A375 (cell line): Measurements from ENCODE around the genes ATF7IP, SMCO3 and RERGL.

DNA sequence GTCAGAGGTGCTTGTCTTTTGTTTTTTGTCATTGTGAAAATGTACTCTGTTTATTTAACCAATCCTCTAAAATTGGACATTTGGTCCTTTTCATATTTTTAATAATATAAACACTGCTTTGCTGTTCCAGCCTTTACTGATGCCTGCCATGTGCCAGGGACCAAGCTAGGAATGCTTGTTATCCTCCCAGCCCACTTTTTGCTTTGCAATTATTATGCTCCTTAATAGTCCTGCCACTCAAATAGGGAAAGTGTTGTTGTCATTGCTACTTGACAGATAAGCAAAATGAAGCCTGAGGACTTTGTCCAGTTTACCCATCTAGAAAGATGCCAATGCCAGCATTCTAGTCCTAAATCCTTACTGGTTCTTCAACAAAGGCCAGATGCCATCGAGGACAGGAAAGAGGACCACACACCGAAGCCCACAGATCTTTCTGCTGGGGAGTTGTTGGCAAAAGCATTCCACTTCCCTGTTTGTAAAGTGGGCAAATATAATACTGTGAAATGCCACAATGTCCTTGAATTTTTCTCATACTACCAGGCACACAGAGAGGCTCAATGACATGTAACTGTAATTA, 246.5 kb downstream of the EMP1 start:
- RAMPAGE, long total RNA = no peak

DNA sequence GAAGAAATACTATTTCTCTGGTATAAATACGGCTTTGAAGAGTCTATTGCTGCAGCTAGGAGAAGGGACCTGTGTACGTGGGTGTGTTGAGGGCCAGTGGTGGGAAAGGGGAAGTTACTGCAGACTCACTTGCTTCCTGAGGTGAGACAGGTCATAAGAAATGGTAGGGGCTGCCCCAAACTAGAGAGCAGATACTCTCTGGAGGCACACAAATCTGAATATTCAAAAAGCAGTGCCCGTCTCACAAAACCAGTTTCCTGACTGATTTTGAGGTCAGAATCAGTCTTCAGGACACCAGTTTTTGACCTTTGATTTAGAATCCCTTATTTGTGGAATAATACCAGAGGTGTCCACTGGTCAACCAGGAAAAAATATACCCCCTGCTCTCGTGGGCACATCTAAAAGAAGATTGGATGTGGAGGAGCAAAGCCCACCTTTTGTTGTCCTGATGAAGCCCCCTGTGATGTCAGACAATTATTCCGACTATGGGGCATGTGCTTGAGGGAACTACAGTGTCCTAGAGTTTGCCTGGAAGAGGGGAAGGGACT, 340.1 kb downstream of the EMP1 start:
- RAMPAGE, long total RNA = no peak

- RAMPAGE, long total RNA = no peak
Measured at GRCh38 chr12:14239916-14240766, 125.3 kb upstream of the ATF7IP start.

DNA sequence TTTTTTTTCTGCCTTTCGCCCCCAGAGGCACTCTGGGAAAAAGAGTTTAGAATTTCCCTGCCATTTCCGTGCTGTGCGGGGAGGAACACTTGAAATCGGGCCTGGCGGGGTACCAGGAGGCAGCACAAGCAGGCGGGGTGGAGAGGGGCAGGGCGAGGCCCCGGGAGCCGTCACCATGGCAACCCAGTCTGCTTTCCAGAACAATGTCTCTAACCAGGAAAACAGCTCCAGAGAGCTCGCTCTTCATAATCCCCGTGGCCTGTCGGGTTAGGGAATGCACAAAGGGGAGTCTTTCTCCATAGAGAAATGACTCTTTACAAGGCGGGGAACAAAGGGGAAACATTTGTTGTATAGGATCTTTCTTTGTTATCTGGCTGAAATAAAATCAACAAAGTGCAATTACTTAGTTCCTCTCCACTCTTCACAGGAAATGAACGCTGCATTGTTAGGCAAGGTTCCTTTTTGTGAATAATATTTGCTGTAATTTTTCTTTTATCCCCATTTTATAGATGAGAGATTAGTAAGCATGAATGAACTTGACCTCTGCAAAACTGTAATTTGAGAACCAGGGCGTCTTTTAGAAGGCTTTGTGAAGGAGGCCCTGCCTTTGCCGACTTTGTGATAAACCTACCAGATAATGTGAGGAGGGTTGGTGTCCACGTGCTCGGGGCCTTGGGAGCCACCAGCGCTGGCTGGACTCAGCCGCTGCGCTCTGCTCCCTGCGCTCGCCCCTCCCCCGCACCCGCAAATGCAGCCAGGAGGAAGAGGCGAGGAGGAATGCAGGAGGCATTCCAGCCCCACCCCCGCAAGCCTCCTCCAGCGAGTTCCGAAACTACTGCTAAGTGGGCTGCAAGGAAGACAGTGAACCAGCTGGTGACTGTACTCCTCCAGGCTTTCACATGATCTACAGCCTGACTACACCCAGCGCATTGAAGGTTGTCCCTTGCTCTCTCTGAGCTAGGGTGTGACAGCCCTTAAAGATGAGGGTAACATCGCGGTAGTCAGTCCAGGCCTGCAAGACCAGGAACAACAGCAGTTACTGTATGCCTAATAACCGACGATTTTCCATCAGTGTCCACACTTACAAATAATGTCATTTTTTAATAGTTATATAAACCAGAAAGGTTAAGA, 105.1 kb upstream of the ATF7IP start:
- RAMPAGE, long total RNA = no peak

DNA sequence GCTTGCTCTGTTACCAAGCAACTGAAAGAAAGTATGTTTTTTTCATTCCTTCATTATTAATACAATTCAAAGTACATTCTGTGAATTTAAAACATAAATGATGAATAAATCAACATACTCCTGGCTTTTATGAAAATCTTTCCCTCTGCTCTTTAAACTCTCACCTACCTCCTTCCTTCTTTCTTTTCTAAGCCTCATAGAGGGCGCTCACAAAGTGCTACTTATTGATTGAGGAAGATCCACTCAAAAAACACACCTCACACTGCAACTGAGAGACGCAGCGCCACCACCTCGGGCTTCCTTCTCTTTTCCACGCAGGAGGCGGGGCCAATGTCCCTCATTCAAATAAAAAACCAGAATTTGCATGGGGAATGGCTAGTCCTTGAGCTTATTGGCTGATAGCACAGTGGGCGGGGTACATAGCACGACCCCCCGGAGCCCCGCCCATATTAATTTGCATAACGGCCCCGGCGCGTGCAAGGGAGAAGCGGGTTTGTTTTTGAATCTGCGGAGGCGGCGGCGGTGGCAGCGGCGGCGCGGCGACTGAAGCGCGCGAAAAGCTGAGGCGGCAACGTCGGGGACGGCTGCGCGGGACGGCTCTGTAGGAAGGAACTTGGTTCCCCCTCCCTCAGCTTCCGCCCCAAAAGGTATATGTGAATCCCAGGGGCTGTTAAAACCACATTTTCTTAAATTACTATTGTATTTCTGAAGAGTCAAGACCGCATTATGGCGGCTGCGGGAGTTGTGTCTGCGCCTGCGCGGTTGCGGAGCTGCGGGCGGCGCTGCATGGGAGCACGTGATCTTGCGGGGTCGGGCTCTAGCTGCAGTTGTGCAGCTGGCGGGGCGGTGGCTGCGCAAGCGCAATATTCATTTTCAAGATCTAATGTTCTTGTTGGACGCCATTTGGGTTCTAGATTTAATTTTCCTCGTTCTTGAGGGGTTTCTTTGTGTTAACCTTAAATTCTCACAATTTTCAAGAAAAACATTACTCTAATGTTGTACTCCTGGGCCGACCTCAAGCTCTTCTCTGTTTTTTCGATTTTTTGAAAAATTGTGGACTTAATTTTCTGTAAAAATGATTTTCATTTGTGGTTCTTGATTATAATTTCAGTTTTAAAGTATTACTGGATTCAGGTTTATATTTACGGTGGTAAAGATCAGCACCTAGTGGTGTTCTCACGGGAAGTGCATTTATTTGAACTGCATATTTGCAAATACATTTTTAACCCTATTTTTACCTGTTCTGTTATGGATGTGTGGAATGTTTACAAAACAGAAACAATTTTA, at the start of gene ATF7IP:
Gene ATF7IP, plus strand, starts transcription at position 502 of the 1,287 bp plus-strand sequence.
- RAMPAGE, long total RNA = no peak

- RAMPAGE, long total RNA = no peak
Measured at GRCh38 chr12:14416446-14416977, 51.0 kb downstream of the ATF7IP start.

DNA sequence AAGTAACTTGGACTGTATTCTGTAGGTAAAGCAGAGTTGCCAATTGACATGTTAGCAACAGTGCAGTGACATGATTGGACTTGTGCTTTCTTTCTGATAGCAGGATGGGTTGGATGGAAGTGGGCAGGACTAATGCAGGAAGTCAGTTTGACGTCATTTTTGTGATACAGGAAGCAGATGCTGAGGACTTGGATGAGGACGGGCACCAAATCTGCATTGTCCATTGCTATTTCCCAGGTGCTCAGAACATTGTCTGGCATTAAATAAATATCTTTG, 31.0 kb downstream of the GUCY2C start:
- RAMPAGE, long total RNA = no peak

DNA sequence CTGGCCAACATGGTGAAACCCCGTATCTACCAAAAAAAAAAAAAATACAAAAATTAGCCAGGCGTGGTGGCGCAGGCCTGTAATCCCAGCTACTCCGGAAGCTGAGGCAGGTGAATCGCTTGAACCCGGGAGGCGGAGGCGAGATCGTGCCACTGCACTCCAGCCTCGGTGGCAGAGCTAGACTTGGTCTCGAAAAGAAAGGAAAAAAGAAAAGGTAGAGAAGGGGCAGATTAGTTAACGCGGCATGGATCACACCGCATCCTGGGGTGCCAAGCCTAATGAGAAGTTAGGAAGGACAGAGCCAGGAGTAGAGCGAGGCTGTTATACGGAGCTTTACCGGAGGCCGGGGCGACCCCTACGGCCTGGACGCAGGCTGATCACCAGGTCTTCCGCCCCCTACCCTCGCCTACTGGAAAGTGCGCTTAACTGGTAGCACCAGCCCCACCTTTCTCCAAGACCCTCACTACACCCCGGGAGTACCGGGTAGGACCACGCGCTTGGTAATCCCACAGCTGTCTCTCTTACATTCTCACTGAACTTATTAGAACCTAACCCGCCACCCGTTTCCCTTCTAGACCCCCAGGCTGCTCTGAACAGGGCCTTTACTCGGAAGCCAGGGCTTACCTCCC, 1.5 kb downstream of the H4C16 start:
- RAMPAGE, long total RNA = no peak

GRCh38 chr12:14814004-14814483, at the start of gene SMCO3:
TSS of gene SMCO3 (minus strand) at chr12:14814182.
- RAMPAGE, long total RNA = no peak

- RAMPAGE, long total RNA = no peak
Measured at GRCh38 chr12:14849598-14850169, 6.4 kb upstream of the ART4 start.

GRCh38 chr12:15534800-15535308, 212.5 kb downstream of the PTPRO start:
- RAMPAGE, long total RNA = no peak

DNA sequence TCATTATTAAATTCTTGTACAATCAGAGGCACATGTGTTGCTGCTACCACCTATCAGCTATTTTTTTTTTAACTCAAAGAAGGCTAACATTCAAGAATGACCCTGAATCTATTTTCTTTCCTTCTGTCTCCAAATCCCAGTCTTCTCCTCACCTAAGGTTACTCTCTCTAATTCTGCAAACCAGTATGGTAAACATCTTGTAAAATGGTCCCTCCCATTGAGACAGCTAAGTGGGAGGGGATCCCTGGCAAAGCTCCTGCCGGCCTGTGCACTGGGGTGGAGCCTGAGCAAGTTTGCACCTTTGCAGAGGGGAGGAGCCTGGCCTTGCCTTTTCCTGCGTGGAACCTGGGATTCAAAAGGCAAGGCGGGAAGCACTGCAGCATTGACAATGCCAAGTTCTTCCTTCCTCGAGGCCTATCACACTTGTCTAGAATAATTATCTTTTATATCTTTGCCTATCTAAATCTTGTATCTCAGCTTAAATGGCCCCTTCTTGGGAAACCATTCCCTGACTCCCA, 83.2 kb downstream of the EPS8 start:
- RAMPAGE, long total RNA = no peak

DNA sequence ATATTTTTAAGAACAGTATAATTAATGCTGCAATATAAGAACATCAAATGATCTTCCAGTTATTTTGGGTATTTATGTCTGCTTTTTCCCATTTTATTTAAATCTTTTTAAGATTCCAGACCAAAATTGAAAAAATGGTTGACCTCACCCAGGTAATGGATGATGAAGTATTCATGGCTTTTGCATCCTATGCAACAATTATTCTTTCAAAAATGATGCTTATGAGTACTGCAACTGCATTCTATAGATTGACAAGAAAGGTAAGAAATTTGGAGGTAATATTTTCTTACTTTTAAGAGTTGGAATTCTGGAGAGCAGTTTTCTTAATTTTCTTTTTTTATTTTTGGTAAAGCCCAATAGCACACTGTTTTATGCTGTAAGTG, 6.7 kb downstream of the MGST1 start:
- RAMPAGE, long total RNA = no peak

GRCh38 chr12:16599107-16599462, 6.9 kb downstream of the LMO3 start:
- RAMPAGE, long total RNA = no peak

DNA sequence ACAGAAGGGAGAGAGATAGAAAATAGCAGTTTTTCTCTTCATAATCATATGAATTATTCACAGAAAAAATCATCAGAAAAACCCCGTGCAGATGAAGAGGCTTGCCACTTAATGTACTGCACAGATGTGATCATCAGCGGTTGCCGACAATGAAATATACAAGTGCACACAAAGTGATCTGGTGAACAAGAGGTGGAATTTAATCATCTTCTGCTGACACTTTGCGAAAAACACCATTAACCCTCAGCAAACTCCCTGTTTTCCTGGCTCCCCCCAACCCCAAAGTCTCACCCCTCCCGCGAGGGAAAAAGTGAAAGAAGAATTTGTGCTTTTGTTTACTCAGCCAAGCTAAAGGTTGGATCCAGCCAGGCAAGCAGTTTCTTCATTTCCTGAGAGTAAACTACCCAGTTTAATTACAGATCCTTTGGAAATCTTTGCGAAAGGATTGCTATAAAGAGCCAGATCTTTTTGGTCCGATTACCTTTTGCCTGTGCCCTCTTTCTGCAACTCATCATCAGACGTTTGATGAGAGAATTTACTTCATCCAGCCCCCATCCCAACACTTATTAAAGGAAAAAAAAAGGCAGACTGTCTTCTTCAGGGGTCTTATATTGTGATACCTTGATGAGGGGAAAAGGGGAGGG, 3.2 kb upstream of the LMO3 start:
- RAMPAGE, long total RNA = no peak

GRCh38 chr12:18089882-18090346, at the start of gene RERGL:
TSS of gene RERGL (minus strand) at chr12:18090193.
- RAMPAGE, long total RNA = no peak

DNA sequence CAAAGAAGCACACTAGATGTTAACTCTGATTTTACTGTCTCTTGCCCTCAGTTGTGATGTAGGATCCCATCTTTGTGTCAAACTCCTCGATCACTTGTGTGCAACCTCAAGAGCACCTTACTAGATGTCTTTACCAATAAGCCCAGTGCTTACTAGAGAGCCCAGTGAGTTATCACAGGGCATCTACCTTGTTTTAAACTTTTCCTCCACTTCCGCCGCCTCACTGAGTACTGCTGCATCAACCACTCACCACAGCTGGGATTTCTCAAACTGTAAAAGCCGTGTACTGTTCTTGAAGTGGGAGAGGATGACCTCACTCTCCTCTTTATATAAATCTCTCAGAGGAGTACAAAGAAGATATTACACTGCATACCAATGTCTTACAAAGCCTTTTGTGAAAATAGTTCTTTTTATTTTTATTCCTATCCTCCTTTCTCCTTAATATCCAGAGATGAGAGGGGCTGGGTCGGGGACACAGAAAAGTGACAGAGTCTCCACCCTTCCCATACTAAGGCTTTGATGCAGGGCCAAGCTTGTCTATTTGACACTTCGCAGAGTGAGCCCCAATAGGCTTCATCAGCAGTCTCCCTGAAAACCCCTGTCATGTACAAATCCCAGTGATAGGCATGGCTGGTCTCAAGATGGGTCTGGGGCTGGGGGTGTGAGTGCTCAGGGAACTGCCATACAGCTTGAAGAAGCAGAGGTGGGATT, 94.1 kb downstream of the PLCZ1 start:
- RAMPAGE, long total RNA = no peak

- RAMPAGE, long total RNA = no peak
Measured at GRCh38 chr12:19130311-19130441, 643 bp downstream of the PLEKHA5 start.

GRCh38 chr12:19217186-19217697, 87.7 kb downstream of the PLEKHA5 start:
- RAMPAGE, long total RNA = no peak

- RAMPAGE, long total RNA = no peak
Measured at GRCh38 chr12:19269312-19269885, 139.9 kb downstream of the PLEKHA5 start.